Right cardiac atrium (tissue), 1 donor: Measurements from ENCODE around the genes EEF1G, MTA2, ROM1, B3GAT3, TAF6L and TMEM179B.

DNA sequence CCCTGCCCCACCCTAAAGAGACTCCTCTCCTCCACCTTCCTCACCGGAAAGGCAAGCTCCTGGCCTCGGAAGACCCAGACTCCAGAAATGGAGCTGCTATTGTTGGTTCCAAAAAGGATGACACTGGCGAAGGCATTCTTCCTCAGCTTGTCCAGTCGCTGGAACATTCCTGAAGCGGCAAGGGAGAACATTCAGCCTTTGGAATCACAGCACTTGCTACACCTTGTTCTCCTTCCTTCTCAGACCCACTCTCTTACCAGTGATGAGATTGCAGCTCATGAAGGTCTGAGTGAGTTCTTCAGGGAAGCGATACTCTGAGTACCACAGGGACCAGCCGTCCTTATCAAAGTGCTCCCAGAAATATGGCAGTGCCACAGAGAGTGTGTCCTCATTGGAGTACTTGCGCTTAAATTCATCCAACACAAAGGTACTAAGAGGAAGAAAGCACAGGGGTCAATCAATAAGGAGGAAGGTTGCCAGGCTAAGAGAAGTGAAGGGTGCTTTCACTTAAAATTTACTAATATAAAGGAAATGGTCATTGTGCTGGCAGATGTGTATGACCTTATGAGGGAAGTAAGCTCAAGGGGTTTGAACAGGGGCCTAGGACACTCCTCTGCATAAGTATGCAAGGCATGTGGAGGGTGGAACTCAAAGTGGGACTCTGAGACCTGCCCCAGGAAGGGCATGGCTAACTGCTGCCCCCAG, 13.5 kb downstream of the EEF1G start:
- PRO-cap: no peak

- PRO-cap: bidirectional peak, plus-strand start at chr11:62574204, minus-strand start at chr11:62573891
Measured at GRCh38 chr11:62573540-62574094, at the start of gene EEF1G. TSS of gene EEF1G (minus strand) at chr11:62573891.

DNA sequence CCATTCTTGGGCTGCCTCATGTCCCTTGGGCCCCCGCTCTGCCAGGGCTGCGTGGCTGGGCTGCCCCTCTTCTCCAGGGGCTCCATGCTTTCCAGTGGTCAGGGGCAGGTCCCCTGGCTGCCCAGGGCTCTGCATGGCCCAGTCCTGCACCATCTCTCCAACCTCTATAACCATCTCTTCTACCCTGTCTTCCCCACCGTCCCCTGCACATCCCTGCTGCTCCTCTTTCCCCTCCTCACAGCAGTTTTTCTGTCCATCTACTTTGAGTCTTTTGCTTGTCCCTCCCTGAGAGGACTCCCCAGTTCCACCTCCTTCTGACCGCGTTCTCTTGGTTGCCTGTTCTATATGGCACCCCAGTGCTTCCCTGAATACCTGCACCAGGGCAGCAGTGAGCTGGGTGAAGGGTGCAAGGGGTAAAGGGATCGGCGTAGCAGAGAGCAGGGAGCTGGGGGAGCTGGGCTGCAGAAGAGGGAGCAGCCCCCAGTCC, 1.8 kb upstream of the EEF1G start:
- PRO-cap: no peak

DNA sequence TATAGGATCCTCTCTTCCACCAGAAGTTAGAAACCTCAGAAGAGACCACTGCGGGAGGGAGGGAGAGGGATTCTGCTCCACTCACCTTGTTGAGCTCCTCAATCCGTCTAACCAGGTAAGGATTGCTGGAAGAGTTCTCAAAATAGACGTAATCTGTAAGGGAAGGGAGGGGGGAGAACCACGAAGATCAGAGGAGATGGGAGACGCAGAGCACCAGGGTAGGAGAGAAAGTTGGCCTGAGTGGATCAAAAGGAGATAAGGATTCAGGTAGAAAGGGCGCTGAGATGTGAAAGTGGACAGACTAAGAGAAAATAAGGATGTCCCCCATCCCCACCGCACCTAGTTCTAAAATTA, 1.2 kb downstream of the MTA2 start:
- PRO-cap: no peak

DNA sequence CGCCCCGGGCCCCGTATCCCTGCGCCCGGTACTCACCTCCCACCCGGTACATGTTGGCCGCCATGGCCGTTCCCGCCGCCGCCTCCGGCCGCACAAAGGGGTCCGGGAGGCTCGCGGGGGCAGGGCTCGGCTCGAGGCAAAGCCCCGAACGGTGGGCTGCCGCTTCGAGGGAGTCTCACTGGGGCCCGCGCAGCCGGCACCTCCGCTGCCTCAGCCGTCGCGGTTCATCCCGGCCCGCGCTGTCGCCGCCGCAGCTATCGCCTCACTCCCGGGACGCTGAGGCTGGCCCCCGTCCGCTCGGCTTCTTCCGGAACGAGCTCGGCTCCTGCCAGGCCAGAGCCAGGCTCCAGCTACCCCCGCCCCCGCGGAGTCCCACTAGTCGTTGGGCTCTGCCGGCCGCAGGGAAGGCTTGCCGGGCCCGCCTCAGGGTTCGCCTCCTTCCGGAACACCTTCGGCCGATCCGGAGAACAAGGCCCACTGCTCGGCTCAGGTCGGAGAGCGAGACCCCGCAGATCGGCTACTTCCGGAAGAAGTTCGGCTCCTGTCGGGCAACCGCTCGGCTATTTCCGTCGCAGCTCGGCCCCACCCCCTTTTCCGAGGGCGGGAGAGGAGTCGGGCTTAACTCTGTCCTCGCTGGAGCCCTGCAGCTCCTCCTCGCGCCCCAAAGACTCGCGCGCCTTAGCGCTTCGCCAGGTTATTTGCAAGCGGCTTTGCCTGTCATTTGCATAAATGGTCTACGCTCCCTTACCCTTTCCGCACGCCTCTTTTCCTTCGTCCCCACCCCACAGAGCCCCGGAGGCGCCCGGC, at the start of gene MTA2:
Gene MTA2 (minus strand): TSS at position 479 of the 807 bp plus-strand sequence.
- PRO-cap: bidirectional peak, plus-strand start at position 664 of the sequence, minus-strand start at position 404 of the sequence

- PRO-cap: no peak
Measured at GRCh38 chr11:62608278-62609268, 4.0 kb downstream of the EML3 start.

DNA sequence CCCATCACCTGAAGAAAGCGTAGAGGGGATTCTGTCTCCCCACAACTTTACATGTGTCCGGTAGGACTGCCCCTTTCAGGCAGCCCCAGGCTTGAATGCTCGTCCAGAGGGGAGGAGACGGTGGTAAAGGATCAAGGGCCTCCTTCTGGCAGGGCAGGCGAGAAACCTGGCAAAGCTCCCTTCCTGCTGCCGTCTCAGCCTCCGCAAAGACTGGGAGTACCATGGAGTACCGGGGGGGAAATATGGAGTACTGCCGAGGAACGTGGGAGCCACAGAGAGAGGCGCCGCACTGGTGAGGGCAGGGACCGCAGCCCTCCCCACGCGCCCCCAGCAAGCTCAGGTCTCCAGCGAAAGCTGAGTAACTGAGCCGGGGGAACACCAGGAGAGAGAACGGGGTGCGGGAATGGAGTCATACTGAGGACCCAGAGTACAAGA, 929 bp downstream of the EML3 start:
- PRO-cap: no peak

- PRO-cap: bidirectional peak, plus-strand start at chr11:62613136, minus-strand start at chr11:62612912
Measured at GRCh38 chr11:62612809-62613790, at the start of gene ROM1. TSS of gene ROM1 (plus strand) at chr11:62613257.

GRCh38 chr11:62621811-62622757, at the start of gene B3GAT3:
TSS of gene B3GAT3 (minus strand) at chr11:62621986.
- PRO-cap: bidirectional peak, plus-strand start at chr11:62622212, minus-strand start at chr11:62621986

GRCh38 chr11:62624607-62625815, 3.2 kb upstream of the B3GAT3 start:
- PRO-cap: no peak

GRCh38 chr11:62725438-62726226, 1.6 kb downstream of the HNRNPUL2 start:
- PRO-cap: no peak

DNA sequence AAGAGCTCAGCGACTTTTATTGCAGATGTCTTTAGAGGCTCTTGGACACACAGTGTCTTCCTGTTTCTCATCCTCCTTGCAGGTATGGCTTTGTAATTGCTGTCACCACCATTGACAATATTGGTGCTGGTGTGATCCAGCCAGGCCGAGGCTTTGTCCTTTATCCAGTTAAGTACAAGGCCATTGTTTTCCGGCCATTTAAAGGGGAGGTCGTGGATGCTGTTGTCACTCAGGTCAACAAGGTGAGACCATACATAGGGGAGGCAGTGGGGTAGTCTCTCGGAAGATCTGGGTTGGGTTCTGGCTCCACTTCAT, 1.4 kb downstream of the POLR2G start:
- PRO-cap: no peak

- PRO-cap: bidirectional peak, plus-strand start at chr11:62771396, minus-strand start at chr11:62771282; bidirectional peak, plus-strand start at chr11:62771742, minus-strand start at chr11:62771540
Measured at GRCh38 chr11:62771094-62771898, at the start of gene TAF6L. TSS of gene TAF6L (plus strand) at chr11:62771396.

DNA sequence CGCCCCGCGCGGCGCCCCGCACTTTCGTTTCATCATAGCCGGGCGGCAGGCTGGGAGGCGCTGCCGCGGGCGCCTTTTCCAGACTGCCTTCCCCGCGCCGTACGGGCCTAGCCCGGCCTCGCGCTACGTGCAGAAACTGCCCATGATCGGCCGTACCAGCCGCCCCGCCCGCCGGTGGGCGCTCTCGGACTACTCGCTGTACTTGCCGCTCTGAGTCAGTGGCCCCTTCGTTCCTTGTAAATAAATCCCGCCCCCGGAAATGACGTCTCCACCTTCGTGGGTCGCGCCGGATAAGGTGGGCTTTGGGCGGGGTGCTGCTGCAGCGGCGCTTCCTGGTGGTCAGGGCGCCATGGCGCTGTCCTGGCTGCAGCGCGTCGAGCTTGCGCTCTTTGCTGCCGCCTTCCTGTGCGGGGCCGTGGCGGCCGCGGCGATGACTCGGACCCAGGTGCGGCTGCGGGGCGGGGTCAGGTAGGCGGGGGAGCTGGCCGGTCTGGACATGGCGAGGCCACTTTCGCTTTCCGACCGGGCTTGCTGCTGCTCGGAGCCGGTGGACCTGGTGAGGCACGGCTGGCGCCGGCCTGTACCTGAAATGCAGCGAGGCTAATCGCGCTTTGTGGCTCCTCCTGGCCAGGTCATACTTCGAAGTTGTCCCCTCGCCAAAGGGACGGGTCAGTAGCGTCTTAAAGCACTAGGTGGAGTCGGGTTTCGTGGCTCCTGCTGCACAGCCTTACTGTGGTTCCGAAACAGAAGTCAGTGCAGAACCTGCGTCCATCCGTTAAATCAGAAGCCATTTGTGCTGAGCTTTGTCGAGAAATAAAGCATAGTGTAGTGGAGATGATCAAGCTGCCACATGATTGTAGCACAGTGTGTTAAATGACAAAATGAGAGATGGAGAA, at the start of gene TMEM179B:
Gene TMEM179B (plus strand): TSS at position 320 of the 896 bp plus-strand sequence.
- PRO-cap: bidirectional peak, plus-strand start at position 342 of the sequence, minus-strand start at position 212 of the sequence

GRCh38 chr11:62798548-62799346, 6.5 kb downstream of the NXF1 start:
- PRO-cap: no peak

DNA sequence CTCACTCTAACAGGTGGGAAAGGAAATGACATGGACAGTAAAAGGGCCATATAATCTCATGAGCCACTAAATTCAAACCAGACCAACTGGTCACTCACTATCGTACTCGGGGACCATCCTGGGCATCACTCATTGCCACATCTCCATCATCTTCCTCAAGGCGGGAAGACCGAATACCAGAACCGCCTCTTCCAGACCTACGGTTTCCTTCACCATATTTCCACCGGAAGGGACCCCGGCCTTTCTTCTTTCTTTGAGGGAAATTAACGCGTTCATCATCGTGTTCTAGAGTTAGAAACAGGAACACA, 1.6 kb downstream of the NXF1 start:
- PRO-cap: no peak

- PRO-cap: no peak
Measured at GRCh38 chr11:62813378-62814232, 8.4 kb upstream of the NXF1 start.

DNA sequence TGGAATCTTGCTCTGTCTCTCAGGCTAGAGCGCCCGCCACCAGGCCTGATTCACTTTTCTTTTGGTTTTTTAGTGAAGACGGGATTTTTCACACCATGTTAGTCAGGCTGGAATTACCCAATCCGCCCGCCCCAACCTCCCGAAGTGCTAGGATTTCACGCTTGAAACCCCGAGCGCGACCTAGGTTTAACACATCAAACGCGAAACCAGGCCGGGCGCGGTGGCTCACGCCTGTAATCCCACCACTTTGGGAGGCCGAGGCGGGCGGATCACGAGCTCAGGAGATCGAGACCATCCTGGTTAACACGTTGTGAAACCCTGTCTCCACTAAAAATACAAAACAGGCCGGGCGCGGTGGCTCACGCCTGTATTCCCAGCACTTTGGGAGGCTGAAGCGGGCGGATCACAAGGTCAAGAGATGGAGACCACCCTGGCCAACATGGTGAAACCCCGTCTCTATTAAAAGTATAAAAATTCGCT, 1.3 kb upstream of the WDR74 start:
- PRO-cap: bidirectional peak, plus-strand start at position 192 of the sequence, minus-strand start at position 133 of the sequence

DNA sequence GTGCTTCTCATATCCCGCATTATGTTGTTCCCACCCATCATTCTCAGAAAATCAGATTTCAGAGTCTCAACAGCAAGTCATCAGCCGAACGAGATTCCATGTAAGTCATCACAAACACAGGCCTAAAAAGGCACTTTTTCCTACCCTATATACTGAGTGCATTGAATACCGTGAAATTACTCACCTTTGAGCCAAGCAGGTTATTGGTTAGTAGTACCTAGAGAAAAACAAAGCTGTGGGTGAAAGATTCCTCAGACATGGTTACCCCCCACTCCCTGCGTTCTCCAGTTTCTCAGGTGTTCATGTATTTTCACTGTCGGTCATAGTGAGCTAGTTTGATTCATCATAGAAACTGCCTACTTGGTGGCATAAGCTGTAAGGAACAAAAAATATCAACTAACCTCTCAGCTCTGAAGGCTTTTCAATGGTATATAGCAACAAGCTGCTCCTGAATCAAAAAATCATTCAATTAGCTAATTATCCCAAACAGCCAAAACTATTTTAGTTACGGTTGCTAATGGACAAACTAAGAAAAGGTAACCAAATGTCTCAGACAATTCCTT, 14.3 kb upstream of the WDR74 start:
- PRO-cap: unidirectional peak, minus-strand start at position 116 of the sequence

DNA sequence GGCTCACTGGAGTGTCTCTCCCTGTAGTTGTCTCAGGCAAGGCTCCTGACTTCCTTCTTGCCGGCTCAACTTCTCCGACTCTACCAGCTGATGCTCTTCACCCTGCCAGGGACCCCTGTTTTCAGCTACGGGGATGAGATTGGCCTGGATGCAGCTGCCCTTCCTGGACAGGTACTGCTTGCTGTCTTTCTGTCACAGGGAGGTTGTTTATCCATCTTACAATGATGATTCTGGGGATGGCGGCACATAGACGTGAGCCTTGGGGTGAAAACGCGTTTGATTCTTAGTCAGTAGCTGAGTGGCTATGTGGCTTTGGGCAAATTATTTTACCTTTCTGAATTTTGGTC, 4.7 kb downstream of the SLC3A2 start:
- PRO-cap: no peak